Epithelial cell of alveolus of lung (primary cell): ENCODE measurements around a stretch of chr11.

- RAMPAGE, long total RNA: no peak
- RRBS: no CpG with 5 or more reads among the region's 15 CpGs
These were observed 26.4 kb upstream of the GRK2 start for GRCh38 chr11:67239901-67240218.

- RAMPAGE, long total RNA: no peak
- RRBS: no CpG with 5 or more reads among the region's 4 CpGs
These were observed 18.1 kb upstream of the GRK2 start for GRCh38 chr11:67248156-67248508.

GRCh38 chr11:67256843-67257913 is 9.1 kb upstream of the GRK2 start:
- RAMPAGE, long total RNA: no peak
- RRBS: no CpG with 5 or more reads among the region's 9 CpGs

DNA sequence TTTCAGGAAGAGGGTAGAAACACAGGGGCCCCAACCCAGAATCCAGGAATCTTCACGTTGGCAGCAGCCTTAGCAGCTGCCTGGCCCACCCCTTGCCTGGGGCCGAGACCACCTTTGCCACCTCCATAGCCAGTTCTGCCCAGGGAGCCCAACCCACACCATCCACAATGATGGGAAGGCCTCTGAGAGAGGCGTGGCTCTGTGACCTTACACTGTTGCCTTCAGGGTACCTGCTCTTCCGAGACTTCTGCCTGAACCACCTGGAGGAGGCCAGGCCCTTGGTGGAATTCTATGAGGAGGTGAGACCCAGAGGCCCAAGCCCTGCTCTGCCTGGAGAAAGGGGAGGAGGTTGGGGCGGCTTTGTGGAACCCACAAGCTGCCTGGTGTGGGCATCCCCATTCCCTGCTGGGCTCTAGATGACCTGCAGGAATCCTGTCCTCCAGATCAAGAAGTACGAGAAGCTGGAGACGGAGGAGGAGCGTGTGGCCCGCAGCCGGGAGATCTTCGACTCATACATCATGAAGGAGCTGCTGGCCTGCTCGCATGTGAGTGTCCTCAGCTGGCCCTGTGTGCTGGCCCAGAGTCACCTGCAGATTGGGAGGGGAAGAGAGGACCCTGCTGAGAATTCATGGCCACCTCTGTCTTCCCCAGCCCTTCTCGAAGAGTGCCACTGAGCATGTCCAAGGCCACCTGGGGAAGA is 10.0 kb upstream of the ANKRD13D start:
- RAMPAGE, long total RNA: no peak
- RRBS: no CpG with 5 or more reads among the region's 13 CpGs

- RAMPAGE, long total RNA: no peak
- RRBS: no CpG with 5 or more reads among the region's 15 CpGs
These were observed 3.5 kb downstream of the SSH3 start for GRCh38 chr11:67306808-67307330.

DNA sequence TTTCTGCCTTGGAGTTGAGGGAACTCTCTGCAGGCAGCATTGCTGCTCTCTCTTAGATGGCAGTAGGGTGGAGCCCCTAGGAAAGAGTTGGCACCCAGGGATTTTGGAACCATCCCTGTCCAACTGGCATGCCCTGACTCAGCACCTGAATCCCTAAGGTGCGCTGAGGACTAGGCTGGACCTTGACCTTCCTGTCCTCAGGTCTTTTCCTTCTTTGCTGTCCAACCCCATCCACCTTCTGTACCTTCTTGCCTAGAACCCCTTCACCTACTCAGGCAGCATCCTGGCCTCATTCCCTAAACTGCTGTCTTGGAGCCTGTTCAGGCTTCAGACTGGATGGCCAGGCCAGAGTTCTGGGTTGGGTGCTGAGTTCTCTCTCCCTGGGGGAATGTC is 2.5 kb upstream of the POLD4 start:
- RAMPAGE, long total RNA: no peak
- RRBS: no CpG with 5 or more reads among the region's 1 CpG

DNA sequence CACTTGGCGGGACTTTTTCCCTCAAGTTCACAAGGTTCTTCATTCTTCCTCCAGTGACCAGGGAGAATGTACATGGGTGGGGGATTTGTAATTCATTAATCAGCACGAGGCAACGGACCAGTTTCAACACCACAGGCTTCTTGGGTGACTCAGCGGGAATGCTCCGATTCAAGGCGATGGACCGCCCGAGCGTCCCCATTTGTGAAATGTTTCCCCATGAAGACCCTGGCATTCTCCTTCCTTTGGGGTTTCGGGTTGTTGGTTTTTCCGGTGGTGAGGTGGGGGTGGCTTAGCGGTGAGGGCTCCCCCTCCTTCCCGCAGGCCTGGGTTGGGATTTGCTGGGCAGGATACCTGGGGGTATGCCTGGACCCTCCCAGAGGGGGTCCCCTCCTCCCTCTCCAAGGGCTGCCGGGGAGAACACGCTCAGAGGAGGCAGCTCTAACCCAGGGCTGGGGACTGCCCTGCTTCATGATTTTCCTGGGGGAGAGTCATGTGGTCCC is 1.0 kb upstream of the CLCF1 start:
- RAMPAGE, long total RNA: no peak
- RRBS: no CpG with 5 or more reads among the region's 15 CpGs

- RAMPAGE, long total RNA: no peak
- RRBS: no CpG with 5 or more reads among the region's 14 CpGs
These were observed 2.3 kb upstream of the CLCF1 start for GRCh38 chr11:67375508-67376252.

- RAMPAGE, long total RNA: no peak
- RRBS: 92% methylated on average over 5 of the region's 14 CpGs
These were observed 4.4 kb downstream of the RAD9A start for GRCh38 chr11:67395952-67396805.

DNA sequence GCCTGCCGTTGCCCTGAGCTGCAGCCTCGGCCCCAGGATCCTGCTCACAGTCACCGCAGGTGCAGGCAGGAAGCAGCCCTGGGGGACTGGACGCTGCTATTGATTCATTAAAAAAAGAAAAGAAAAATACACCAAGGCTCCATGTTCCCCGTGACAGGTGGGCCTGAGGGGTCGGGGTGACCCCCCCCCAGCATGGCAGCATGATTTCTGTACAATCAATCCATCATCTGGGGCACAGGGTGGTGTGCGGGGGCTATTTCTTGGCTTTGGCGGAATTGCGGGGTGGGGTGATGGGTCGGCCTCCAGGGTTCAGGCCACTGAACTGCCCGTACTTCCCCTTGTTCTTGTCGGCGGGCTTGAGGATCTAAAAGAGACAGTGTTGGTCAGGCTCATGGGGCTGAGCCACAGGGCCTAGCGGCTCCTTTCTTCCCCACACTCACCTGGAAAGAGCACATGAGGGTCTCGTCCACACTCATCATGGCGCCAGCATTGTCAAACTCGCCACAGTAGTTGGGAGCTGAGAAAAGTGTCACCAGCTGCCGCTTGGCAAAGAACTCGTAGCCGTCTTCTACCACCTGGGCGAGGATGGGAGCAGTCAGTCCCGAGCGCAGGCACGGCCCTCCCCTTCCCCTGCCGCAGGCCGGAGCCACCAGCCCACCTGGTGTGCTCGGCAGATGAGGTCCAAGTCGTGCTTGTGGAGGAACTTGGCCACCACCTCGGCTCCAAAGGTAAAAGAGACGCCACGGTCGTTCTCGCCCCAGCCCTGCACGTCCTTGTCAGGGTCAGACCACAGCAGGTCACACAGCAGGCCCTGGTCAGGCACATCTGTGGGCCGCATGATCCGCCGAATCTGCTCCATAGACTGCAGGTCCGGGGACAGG is 3.1 kb downstream of the PPP1CA start:
- RAMPAGE, long total RNA: no peak
- RRBS: no CpG with 5 or more reads among the region's 38 CpGs

- RAMPAGE, long total RNA: no peak
- RRBS: 67% methylated on average over 4 of the region's 10 CpGs
These were observed 770 bp downstream of the TBC1D10C start for GRCh38 chr11:67404537-67405169.

GRCh38 chr11:67416310-67417482 is 1.2 kb downstream of the CARNS1 start:
- RAMPAGE, long total RNA: no peak
- RRBS: no CpG with 5 or more reads among the region's 25 CpGs

DNA sequence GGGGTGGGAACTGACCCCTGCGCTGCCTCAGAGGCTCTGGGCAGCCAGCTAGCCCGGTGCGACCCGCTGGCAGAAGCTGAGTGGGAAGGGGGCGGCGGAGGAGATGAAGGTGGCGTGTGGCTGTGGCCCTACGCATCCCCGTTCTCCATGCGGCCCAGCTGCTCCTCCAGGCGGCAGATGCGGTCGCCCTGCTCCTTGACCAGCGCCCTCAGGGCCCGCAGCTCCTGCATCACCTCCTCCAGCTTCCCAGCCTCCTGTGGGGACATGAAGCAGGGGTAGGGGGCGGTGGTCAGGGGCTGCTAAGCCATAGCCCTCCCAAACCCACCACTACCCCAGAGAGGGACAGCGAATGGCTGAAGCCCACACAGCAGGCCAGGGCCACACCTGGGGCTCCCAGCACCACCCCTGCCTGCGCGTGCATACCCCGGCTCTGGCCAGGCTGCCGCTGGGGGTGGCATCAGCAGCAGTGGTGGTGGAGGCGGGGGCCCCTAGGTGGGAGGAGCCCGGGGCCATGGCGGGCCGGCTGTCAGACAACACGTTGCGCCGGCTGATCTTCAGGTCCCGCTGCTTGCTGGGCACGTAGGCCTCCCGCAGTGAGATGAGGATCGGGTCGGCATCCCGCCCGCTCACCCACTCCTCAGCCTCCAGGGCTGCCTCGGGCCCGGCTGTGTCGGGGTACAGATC is 908 bp upstream of the PTPRCAP start:
- RAMPAGE, long total RNA: no peak
- RRBS: 72% methylated on average over 9 of the region's 38 CpGs

GRCh38 chr11:67441827-67442736 is 1.2 kb downstream of the CORO1B start:
- RAMPAGE, long total RNA: no peak
- RRBS: 72% methylated on average over 5 of the region's 39 CpGs

- RAMPAGE, long total RNA: no peak
- RRBS: no CpG with 5 or more reads among the region's 9 CpGs
These were observed 3.1 kb downstream of the PITPNM1 start for GRCh38 chr11:67502161-67502463.

DNA sequence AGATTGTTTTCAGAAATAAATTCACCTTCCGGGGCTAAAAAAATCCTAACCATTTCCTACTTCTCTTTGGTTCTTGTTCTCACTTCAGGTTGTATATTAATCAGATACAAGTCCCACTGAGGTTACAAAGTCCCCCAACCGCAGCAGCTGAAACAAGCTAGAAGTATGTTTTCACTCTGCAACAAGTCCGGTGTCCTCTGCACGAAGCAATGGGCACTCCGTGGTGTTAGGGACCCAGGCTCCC is 25.6 kb upstream of the GSTP1 start:
- RAMPAGE, long total RNA: no peak
- RRBS: no CpG with 5 or more reads among the region's 5 CpGs

GRCh38 chr11:67584599-67585508 is 1.2 kb downstream of the GSTP1 start:
- RAMPAGE, long total RNA: no peak
- RRBS: no CpG with 5 or more reads among the region's 18 CpGs

- RAMPAGE, long total RNA: no peak
- RRBS: under 1% methylated on average over 18 of the region's 36 CpGs
These were observed 479 bp downstream of the NUDT8 start for GRCh38 chr11:67629270-67629645.

GRCh38 chr11:67646705-67647061 is 3.8 kb downstream of the ACY3 start:
- RAMPAGE, long total RNA: no peak
- RRBS: 87% methylated on average over 11 of the region's 20 CpGs

GRCh38 chr11:67920602-67920964 is 83.3 kb downstream of the UNC93B1 start:
- RAMPAGE, long total RNA: no peak
- RRBS: no CpG with 5 or more reads among the region's 6 CpGs